Measurements from ENCODE around the gene SPDYE5.

DNA sequence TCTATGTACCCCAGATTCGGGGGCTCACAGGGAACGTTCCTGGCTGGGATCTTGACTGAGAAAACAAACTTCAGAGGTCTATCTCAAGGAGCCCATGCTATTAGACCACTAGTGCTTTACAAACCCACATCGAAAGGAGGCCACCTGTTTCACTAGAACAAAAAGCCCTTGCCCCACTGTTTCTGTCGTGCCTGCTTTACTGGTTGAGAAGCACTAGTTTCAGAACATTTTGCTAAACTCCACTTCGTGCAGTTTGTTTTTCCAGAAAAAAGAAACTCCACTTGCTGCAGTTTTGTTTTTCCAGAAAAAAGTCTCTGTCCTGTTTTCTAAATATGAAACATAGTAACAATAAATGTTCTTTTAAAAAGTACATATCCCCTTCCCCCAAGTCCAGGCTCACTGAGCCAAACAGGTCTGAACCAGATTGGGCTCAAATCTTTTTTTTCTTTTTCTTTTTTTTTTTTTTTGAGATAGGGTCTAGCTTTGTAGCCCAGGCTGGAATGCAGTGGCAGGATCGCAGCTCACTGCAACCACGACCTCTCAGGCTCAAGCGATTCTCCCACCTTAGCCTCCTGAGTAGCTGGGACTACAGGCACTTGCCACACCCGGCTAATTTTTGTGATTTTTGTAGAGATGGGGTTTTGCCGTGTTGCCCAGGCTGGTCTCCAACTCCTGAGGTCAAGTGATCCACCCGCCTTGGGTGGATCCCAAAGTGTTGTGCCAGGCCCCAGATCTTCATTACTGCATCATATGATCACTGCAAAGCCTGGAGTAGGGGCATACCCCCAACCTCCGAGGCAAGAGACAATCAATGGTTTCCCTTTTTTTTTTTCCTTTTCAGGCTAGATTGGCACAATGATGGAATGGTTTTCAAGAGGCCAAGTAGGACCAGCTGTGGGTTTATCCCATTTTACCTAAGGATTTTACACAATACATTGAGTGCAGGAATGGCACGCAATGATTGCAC is 2.9 kb downstream of the DNAJC30 start:
- PRO-cap, 5 experiments = no peak in any of the 5 experiments
- RAMPAGE, long total RNA, 2 experiments = no peak in any of the 2 experiments
- RRBS = no CpG with 5 or more reads among the region's 13 CpGs

DNA sequence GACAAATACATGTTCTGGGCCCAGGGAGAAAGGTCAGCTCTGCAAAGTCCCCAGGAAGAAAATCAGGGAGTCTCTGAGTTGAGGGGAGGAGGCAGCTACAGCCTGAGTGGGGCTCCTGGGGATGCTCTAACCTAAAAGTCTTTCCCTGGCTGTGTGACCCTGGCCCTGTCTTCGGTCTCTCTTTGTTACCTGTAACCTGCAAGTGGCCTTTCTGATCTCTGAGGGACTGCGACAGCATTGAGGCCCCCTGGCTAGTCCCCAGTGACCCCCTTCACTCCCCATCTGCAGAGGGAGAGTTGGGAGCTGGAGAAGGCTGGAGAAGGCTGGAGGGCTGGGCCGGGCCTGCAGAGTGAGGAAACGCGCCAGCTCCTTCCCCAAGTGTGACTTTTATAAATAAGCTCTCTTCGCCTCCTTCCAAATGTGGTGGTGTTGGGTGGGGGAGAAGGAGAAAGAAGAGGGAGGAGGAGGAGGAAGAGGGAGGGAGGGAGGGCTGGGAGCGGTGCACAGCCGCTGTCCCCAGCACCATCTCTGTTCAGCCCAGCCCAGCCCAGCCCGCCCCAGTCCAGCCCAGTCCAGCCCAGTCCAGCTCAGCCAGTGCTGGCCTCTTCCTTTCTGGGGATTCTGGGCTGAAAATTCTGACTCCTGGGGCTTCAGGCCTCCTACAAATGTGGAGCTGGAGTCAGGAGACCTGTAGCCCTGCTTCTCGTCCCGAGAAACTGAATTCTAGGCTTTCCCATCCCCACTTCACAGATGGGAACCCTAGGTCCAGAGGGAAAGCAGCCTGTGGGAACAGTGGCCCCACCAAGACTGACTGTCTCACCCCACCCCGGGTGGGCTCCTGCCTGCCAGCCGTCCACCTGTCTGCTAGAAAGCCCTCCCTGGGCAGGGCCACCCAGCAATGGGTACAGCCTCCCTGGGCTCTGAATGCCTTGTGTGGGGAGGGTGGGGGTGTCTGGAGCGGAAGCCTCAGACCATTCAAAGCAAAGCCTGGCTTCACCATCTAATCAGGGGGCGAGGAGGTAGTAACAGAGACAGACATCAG is 2.4 kb downstream of the STX1A start:
- PRO-cap, 5 experiments = no peak in any of the 5 experiments
- RAMPAGE, long total RNA, 2 experiments = no peak in any of the 2 experiments
- RRBS = no CpG with 5 or more reads among the region's 15 CpGs

DNA sequence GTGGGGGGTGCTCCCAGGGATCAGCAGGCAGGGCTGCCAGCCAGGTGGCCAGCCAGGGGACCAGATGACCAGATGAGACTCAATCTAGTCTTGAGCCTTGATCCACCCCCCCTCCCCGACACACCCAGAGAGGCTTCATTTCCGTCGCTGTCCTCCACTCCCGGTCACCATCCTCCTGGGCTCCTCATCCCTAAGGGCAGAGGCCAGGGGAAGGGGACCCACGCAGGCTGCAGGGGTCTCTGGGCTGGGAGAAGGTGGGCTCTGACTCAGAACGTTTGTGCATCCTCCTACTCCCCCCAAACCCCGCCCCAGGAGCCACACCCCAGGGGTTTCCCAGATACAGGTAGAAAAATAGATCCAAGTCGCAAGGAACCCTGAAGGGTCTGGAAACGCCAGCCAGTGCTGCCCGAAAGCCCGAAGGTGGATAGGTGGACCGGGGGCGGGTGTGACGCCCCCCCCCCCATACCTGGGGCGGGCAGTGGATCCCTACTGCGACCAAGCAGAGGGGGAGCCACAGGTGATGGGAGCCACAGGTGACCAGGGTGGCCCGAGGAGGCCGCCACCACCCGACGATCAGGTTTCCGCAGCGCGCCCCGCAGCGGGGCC is 855 bp downstream of the STX1A start:
- PRO-cap, 5 experiments = no peak in any of the 5 experiments
- RAMPAGE, long total RNA, 2 experiments = no peak in any of the 2 experiments
- RRBS = no CpG with 5 or more reads among the region's 25 CpGs

GRCh38 chr7:73845672-73846079 is 3.4 kb upstream of the METTL27 start:
- PRO-cap, 5 experiments = no peak in any of the 5 experiments
- RAMPAGE, long total RNA, 2 experiments = no peak in any of the 2 experiments
- RRBS = no CpG with 5 or more reads among the region's 12 CpGs

- PRO-cap, 5 experiments = peak in 5 of 5 experiments; most common plus-strand start chr7:73871702 (in 4); most common minus-strand start chr7:73871630 (in 3)
- RAMPAGE, long total RNA, 2 experiments = no peak in any of the 2 experiments
- RRBS = no CpG with 5 or more reads among the region's 9 CpGs
Measured at GRCh38 chr7:73871274-73871830, 10.4 kb downstream of the TMEM270 start.

DNA sequence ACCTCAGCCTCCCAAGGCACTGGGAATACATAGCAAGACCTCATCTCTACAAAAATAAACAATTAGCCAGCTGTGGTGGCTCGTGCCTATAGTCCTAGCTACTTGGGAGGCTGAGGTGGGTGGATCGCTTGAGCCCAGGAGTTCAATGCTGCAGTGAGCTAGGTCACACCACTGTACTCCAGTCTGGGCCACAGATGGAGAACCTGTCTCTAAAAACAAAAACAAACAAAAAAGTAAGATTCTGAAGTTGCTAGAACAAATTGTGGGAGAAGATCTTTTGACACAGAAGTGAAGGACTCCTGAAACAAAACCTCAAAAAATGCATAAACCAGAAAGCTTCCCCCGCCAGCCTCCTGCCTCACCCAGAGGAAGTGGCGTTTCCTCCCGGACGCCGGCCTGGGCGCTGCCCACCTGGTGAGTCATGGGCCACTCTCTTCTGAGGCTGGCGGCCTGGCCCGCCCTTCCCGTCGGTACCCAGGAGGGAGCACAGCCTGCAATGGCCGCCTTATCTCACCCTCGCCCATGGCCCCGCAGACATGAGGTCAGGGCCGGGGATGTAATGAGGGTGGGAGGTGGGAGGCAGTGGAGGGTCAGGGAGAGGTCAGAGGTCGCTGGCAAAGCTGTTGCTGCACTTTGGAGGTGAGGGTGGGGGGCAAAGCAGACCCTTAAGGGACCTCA is 25.4 kb upstream of the ELN start:
- PRO-cap, 5 experiments = no peak in any of the 5 experiments
- RAMPAGE, long total RNA, 2 experiments = no peak in any of the 2 experiments
- RRBS = no CpG with 5 or more reads among the region's 17 CpGs

GRCh38 chr7:74084272-74085360 is 1.0 kb downstream of the LIMK1 start:
- PRO-cap, 5 experiments = no peak in any of the 5 experiments
- RAMPAGE, long total RNA, 2 experiments = no peak in any of the 2 experiments
- RRBS = 21% methylated on average over 16 of the region's 32 CpGs

DNA sequence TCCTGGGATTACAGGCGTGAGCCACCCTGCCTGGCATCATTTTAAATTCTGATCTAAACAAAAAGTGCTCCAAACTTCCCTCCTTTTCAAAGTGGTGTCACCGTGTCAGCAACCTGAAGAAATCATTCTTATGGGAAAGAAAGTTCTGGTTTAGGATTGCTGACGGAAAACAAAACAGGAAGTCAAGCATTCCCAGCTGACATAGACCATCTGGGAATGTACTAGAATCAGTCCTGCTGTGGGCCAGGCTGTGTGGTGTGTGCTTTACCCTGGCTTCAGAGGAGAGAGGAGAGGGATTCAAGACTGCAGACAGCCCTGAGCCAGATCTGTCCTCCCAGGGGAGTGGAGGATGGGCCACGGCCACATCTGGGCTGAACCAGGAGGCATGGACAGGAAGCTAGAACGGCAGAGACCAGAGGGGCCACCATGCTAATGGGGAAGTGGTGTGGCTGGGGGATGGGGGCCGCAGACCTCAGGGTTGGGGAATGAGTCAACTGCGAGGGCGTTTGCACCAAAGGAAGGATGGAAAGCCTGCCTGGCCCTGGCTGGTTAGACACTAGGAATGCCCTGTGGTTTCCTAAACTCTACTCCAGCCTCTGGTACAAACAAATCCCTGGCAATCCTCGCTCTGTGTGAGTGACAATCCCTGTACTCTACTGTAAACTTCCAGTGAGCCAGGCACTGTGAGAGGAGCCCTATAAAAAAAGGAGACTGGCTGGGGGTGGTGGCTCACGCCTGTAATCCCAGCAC is 16.7 kb upstream of the CLIP2 start:
- PRO-cap, 5 experiments = peak in 2 of 5 experiments; most common plus-strand start position 230 of the sequence (in 2); most common minus-strand start position 124 of the sequence (in 1)
- RAMPAGE, long total RNA, 2 experiments = no peak in any of the 2 experiments
- RRBS = no CpG with 5 or more reads among the region's 10 CpGs

- PRO-cap, 5 experiments = no peak in any of the 5 experiments
- RAMPAGE, long total RNA, 2 experiments = no peak in any of the 2 experiments
- RRBS = no CpG with 5 or more reads among the region's 15 CpGs
Measured at GRCh38 chr7:74371830-74372609, 81.7 kb upstream of the GTF2IRD1 start.

DNA sequence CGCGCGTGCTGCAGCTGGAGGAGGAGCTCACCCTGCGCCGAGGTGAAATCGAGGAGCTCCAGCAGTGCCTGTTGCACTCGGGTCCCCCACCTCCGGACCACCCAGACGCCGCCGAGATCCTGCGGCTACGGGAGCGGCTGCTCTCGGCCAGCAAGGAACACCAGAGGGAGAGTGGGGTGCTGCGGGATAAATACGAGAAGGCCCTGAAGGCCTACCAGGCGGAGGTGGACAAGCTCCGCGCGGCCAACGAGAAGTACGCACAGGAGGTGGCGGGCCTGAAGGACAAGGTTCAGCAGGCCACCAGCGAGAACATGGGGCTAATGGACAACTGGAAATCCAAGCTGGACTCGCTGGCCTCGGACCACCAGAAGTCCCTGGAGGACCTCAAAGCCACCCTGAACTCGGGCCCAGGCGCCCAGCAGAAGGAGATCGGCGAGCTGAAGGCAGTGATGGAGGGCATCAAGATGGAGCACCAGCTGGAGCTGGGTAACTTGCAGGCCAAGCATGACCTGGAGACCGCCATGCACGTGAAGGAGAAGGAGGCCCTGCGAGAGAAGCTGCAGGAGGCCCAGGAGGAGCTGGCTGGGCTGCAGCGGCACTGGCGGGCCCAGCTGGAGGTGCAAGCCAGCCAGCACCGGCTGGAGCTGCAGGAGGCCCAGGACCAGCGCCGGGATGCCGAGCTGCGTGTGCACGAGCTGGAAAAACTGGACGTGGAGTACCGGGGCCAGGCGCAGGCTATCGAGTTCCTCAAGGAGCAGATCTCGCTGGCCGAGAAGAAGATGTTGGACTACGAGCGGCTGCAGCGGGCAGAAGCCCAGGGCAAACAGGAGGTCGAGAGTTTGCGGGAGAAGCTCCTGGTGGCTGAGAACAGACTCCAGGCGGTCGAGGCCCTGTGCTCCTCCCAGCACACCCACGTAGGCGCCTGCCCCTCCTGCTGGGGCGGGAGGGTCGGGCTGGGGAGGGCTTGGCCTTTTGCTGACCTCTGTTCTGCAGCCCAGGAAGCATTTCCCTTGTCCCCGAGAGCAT is 77.5 kb upstream of the GTF2IRD1 start:
- PRO-cap, 5 experiments = no peak in any of the 5 experiments
- RAMPAGE, long total RNA, 2 experiments = no peak in any of the 2 experiments
- RRBS = 94% methylated on average over 6 of the region's 60 CpGs

- PRO-cap, 5 experiments = peak in 4 of 5 experiments; most common plus-strand start chr7:74656691 (in 4); most common minus-strand start chr7:74656581 (in 1)
- RAMPAGE, long total RNA, 2 experiments = no peak in any of the 2 experiments
- RRBS = no CpG with 5 or more reads among the region's 28 CpGs
Measured at GRCh38 chr7:74656287-74656834, 1.2 kb upstream of the GTF2I start.

- PRO-cap, 5 experiments = no peak in any of the 5 experiments
- RAMPAGE, long total RNA, 2 experiments = no peak in any of the 2 experiments
- RRBS = 6% methylated on average over 1 of the region's 12 CpGs
Measured at GRCh38 chr7:74658767-74659058, 1.2 kb downstream of the GTF2I start.

- PRO-cap, 5 experiments = peak in 1 of 5 experiments; most common minus-strand start chr7:74672717 (in 1)
- RAMPAGE, long total RNA, 2 experiments = no peak in any of the 2 experiments
- RRBS = no CpG with 5 or more reads among the region's 5 CpGs
Measured at GRCh38 chr7:74672414-74672884, 14.9 kb downstream of the GTF2I start.

DNA sequence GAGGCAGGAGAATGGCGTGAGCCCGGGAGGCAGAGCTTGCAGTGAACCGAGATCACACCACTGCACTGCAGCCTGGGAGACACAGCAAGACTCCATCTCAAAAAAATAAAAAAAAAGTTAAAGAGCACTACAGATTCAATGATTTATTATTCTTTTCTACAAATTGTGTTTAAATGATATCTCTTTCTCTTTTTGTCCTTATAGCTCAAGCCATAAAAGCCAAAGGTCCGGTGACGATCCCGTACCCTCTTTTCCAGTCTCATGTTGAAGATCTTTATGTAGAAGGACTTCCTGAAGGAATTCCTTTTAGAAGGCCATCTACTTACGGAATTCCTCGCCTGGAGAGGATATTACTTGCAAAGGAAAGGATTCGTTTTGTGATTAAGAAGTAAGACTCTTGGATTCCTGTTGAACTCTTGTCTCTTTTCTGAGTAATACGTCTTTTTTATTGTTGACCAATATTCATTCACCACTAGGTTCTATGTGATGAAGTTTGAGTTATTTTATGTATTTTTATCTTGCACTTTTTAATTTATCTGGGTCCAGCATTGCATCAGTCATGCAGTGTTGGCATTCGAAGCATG is 41.4 kb upstream of the NCF1 start:
- PRO-cap, 5 experiments = no peak in any of the 5 experiments
- RAMPAGE, long total RNA, 2 experiments = no peak in any of the 2 experiments
- RRBS = no CpG with 5 or more reads among the region's 11 CpGs

- PRO-cap, 5 experiments = no peak in any of the 5 experiments
- RAMPAGE, long total RNA, 2 experiments = no peak in any of the 2 experiments
- RRBS = no CpG with 5 or more reads among the region's 20 CpGs
Measured at GRCh38 chr7:75058260-75059061, 15.1 kb downstream of the RCC1L start.

- PRO-cap, 5 experiments = peak in 1 of 5 experiments; most common plus-strand start chr7:75410352 (in 1)
- RAMPAGE, long total RNA, 2 experiments = no peak in any of the 2 experiments
- RRBS = 0% methylated on average over 2 of the region's 53 CpGs
Measured at GRCh38 chr7:75409911-75410632, 14.6 kb downstream of the TRIM73 start.

GRCh38 chr7:75492013-75492503 is at the start of gene SPDYE5:
TSS of gene SPDYE5 (plus strand) at chr7:75492320.
- PRO-cap, 5 experiments = no peak in any of the 5 experiments
- RAMPAGE, long total RNA, 2 experiments = no peak in any of the 2 experiments
- RRBS = no CpG with 5 or more reads among the region's 10 CpGs

GRCh38 chr7:75899665-75899916 is 15.4 kb upstream of the POR start:
- PRO-cap, 5 experiments = no peak in any of the 5 experiments
- RAMPAGE, long total RNA, 2 experiments = no peak in any of the 2 experiments
- RRBS = no CpG with 5 or more reads among the region's 3 CpGs

GRCh38 chr7:75916759-75917328 is 1.9 kb downstream of the POR start:
- PRO-cap, 5 experiments = peak in 5 of 5 experiments; most common plus-strand start chr7:75916990 (in 3); most common minus-strand start chr7:75916809 (in 4)
- RAMPAGE, long total RNA, 2 experiments = no peak in any of the 2 experiments
- RRBS = no CpG with 5 or more reads among the region's 7 CpGs

DNA sequence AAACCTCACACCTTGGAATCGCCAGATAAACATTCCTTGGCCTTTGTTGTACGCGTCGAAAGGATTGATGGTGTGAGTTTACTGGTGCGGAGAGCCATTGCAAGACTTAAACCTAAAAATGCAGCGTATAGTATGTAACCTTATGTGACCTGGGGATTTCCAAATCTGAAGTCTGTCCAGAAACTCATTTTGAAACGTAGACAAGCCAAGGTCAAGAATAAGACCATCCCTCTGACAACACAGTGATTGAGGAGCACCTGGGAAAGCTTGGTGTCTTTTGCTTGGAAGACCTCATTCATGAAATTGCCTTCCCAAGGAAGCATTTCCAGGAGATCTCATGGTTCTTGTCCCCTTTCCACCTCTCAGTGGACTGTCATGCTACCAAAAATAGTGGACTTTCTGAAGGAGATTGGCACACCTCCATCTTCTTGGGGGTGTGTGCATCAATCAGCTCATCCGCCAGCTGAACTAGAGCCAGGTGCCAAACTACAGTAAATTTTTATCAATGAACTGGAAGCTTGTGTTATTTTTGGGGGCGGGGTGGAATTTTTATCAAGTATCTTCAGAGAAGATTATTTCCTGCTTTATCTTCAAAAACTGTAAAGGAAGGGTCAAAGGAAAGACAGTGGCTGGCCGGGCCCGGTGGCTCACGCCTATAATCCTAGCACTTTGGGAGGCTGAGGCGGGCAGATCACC is 8.2 kb downstream of the POR start:
- PRO-cap, 5 experiments = peak in 2 of 5 experiments; most common plus-strand start position 242 of the sequence (in 1); most common minus-strand start position 372 of the sequence (in 2)
- RAMPAGE, long total RNA, 2 experiments = no peak in any of the 2 experiments
- RRBS = no CpG with 5 or more reads among the region's 13 CpGs